Rectum (tissue), 1 donor: ENCODE data around the genes ZNF418, ZNF274, ZSCAN22, ZNF446, ZBTB45, CHMP2A and UBE2M.

DNA sequence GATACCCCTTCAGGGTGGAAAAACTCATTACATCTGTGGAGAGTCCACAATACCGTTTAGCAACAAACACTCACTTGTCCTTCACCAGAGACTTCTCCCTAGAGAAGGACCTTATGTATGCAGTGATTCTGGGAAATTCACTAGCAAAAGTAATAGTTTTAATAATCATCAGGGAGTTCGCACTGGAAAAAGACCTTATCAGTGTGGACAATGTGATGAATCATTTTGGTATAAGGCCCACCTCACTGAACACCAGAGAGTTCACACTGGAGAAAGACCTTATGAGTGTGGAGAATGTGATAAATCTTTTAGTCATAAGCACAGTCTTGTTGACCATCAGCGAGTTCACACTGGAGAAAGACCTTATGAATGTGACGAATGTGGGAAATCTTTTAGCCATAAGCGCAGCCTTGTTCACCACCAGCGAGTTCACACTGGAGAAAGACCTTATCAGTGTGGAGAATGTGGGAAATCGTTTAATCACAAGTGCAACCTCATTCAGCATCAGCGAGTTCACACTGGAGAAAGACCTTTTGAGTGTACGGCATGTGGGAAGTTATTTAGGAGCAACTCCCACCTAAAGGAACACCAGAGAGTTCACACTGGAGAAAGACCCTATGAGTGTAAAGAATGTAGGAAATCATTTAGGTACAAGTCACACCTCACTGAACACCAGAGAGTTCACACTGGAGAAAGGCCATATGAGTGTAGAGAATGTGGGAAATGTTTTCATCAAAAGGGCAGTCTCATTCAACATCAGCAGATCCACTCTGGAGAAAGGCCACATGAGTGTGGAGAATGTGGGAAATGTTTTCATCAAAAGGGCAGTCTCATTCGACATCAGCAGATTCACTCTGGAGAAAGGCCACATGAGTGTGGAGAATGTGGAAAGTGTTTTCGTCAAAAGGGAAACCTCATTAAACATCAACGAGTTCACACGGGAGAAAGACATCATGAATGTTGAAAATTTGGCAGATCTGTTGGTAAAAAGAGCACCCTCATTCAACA is 7.4 kb downstream of the ZNF776 start:
- PRO-cap = no peak

DNA sequence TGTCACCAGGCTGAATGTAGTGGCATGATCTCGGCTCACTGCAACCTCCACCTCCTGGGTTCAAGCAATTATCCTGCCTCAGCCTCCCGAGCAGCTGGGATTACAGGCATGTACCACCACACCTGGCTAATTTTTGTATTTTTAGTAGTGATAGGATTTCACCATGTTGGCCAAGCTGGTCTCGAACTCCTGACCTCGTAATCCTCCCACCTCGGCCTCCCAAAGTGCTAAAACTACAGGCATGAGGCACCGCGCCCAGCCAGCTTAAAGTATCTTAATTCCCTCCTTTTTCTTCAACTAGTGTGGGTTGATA is 11.4 kb downstream of the ZNF814 start:
- PRO-cap = no peak

DNA sequence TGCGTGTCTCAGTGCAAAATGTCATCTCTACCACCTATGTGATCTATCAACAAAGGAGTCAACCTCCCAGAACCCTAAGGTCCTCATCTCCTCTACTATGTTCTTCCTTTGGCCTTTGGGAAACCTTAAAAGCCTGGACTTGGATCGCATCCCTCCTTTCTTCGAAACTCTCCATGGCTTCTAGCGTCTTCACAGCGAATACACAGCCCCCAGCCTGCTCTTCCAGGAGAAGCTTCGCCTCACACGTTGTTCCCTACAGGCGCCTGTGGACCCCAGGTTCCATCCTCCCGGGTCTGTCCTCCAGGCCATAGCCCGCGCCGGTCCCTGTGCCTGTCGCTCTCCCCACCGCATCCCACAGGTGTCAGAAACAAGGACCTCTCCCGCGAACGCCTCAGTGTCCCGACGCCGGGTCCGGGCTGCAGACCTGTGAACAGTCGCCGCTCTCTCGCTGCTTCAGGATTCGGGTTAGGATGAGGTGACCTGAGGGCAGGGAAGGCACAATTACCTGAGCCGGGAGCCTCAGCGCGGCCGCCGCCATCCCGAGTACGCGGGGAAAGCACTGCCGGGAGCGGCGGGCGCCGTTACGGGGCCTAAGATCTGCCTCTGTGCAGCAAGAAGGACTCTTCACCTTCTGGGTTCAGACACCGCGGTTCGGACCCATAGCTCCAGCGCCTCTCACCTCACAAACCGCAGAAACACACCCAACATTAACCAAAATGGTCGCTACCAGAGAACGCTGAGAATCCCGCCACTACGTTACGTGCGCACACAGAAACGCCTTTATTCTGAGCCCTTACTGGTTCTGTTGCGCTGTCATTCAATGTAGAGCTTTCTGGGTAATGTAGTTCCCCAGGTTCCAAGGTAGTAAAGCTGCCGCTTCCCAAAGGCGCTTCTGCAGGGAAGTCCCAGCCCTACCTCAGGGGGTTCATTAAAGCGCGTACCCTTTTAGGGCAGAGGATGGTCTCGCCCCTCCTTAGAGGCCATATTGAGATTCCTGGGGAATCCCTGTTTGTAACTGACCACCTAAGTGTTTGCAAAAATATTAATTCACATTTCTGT is at the start of gene ZNF418:
ZNF418 (minus strand) TSS at position 747 of the 1,059 bp plus-strand sequence.
- PRO-cap = no peak

- PRO-cap = bidirectional peak, plus-strand start at chr19:58009824, minus-strand start at chr19:58009735
Measured at GRCh38 chr19:58009261-58010493, 7.1 kb upstream of the ZNF606 start.

GRCh38 chr19:58037733-58038332 is 4.0 kb downstream of the ZSCAN1 start:
- PRO-cap = no peak

- PRO-cap = bidirectional peak, plus-strand start at chr19:58183069, minus-strand start at chr19:58182876; bidirectional peak, plus-strand start at chr19:58183424, minus-strand start at chr19:58183296
Measured at GRCh38 chr19:58182505-58183549, at the start of gene ZNF274. Gene ZNF274 (plus strand): TSS chr19:58183061.

DNA sequence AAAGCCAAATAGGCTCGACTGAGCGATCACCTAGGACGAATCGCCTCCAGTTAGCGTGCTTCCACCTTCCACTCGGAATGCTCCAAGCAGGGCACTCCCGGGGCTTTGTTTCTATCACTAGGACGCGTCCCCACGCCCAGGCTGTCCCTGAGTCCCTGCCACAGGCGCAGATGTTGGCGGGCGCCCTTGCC is 505 bp upstream of the ZNF544 start:
- PRO-cap = no peak

DNA sequence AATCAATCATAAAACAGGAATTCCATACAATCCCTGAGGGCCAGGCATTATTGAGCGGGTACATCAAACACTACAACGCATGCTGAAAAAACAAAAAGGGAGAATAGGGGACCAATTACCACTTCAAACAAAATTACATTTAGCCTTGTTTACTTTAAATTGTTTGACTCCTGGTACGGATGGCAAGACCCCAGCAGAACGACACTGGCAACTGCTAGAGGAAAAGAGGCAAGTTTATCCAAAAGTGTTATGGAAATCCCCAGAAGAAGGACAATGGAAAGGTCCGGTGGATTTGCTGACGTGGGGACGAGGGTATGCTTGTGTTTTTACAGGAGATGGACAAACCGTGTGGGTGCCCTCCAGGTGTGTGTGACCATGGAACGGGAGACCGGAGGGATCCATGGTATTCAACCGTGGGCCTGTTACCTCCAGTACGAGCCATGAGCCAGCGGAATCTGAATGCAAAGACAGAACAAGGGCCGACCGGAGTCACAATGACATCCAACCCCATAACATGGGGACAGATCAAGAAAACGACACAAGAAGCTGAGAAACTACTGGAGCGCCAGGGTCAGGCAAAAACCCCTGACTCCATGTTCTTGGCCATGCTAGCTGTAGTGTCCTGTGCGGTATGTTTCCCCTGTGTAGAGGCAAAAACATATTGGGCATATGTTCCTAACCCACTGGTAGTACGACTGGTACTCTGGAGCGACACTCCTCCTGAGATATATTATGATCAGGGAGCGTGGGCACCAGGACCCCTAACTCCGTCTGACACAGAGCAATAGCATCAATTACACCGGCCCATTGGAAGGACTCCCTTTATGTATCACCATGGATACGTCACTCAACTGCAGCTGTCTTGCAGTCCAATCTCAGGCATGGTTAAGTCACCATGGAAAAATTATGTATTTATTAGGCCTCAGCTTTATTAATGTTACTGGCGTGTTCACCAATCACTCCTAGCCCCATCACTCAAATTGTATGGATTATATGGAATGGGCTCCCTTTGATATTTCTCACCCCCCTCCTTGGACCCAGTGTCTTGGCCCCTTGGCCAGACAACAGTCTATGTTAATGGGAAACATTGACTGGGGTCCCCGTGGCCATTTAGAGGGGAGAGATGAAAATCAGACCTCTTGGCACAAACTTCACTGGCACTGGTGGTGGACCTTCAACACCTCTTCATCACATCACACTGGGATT is 7.1 kb downstream of the ERVK3-1 start:
- PRO-cap = no peak

DNA sequence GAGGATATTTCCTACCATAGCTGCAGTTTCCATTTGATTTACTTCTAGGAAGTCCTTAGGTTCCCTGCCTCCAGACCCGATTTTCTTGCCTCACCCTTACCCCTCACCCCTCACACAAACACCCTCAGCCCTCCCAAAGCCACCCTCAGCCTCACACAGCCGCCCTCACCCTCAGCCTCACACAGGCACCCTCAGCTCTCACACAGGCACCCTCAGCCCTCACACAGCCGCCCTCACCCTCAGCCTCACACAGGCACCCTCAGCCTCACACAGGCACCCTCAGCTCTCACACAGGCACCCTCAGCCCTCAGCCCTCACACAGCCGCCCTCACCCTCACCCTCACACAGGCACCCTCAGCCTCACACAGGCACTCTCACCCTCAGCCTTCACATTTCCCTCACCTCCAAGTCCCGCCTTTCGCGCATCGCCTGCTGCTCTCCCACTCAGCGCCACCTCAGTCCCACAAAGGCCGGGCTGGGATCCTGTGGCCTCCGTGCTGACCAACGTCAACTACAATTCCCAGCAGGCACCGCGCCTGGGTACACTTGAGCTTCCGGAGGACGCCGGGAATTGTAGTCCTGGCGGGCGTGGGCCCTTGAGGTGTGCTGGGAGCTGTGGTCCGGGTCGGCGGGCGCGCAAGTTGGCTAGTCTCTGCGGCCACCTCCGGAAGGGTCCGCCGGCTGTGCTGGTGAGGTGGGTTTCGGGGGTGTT is at the start of gene ZSCAN22:
ZSCAN22 (plus strand) TSS at position 574 of the 712 bp plus-strand sequence.
- PRO-cap = bidirectional peak, plus-strand start at position 604 of the sequence, minus-strand start at position 513 of the sequence

GRCh38 chr19:58409201-58409880 is 892 bp downstream of the ZNF584 start:
- PRO-cap = no peak

GRCh38 chr19:58440330-58440569 is 297 bp upstream of the ZNF132 start:
- PRO-cap = bidirectional peak, plus-strand start at chr19:58440445, minus-strand start at chr19:58440153

DNA sequence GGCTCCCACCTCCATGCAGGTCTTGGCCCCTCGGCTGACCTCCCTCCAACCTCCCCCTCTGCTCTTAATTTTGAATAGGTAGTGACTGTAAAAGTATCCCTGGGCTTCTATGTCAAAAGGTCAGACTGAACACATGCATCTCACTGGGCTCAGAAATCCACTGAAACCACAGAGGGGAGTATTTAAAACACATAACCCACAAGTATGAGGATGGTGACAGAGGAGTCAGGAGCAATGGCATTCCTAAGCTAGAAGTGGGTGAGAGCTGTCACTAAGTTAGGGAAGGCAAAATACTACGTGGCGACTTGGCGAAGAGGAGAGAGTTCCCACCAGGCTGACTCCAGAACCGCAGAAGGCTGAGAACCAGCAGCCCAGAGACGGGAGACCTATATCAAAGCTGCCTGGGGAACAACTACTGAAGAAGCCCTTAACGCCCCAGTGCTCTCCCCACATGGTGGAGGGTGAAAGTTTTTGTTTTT is 1.5 kb upstream of the ZNF446 start:
- PRO-cap = no peak

DNA sequence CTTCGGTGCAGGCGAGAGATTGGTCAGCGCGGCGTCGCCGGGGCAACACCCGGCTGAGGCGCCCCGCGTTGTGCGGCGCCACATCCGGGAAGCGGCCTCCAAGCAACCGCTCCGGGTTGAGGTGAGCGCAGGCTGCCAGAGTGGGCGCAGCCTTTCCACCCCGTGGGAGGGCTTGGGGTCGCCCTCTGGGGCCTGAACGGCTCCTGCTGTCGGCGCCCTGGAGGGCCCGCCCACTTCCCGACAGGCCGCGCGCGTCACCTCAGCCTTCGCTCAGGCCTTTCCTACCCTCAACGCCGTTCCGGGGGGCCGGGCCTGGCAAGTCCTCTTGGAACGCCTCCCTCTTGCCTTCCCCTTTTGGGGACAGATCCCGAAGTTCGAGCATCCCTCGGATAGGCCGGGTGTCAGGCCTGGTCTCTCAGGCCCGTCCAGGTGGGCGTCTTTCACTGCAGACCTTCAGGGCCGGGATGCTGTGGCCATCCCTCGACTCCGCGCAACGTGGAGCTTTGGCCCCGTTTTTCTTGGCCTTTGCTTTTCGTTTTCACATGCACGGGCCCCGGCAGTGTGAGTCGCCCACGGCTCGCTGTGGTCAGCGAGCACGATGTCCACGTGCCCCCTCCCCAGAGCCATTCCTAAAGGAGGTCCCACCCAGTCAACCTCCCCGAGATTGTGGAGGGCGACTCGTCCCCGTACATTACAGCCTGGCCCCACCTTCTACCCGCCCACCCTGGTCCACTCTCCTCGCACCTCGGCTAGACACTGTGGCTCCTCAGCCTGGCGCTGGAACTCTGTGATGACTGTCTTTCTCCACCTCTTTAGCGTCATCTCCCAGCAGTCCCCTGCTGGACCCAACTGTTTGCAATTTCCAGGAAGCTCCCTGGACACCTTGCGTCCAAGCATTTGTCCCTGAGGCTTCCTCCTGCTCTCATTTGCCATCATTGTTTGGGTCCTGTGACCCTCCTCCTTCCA is at the start of gene ZNF446:
ZNF446 (plus strand) TSS at position 277 of the 966 bp plus-strand sequence.
- PRO-cap = bidirectional peak, plus-strand start at position 262 of the sequence, minus-strand start outside the sequence; bidirectional peak, plus-strand start at position 852 of the sequence, minus-strand start at position 758 of the sequence

GRCh38 chr19:58477042-58477311 is 825 bp downstream of the ZNF446 start:
- PRO-cap = no peak

DNA sequence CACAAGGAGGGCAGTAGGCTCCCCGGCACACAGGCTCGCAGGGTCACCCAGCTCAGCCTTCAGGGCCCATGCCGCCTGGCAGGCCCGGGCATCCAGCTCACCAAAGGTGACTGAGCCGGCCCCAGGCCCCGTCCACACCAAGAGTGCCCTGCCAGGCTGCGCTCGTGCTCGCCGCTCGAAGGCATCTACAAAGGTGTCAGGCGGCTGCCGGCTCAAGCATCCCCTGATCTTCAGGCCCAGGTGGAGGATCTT is 447 bp downstream of the SLC27A5 start:
- PRO-cap = unidirectional peak, plus-strand start at position 194 of the sequence

GRCh38 chr19:58515627-58516107 is 3.9 kb upstream of the SLC27A5 start:
- PRO-cap = no peak

DNA sequence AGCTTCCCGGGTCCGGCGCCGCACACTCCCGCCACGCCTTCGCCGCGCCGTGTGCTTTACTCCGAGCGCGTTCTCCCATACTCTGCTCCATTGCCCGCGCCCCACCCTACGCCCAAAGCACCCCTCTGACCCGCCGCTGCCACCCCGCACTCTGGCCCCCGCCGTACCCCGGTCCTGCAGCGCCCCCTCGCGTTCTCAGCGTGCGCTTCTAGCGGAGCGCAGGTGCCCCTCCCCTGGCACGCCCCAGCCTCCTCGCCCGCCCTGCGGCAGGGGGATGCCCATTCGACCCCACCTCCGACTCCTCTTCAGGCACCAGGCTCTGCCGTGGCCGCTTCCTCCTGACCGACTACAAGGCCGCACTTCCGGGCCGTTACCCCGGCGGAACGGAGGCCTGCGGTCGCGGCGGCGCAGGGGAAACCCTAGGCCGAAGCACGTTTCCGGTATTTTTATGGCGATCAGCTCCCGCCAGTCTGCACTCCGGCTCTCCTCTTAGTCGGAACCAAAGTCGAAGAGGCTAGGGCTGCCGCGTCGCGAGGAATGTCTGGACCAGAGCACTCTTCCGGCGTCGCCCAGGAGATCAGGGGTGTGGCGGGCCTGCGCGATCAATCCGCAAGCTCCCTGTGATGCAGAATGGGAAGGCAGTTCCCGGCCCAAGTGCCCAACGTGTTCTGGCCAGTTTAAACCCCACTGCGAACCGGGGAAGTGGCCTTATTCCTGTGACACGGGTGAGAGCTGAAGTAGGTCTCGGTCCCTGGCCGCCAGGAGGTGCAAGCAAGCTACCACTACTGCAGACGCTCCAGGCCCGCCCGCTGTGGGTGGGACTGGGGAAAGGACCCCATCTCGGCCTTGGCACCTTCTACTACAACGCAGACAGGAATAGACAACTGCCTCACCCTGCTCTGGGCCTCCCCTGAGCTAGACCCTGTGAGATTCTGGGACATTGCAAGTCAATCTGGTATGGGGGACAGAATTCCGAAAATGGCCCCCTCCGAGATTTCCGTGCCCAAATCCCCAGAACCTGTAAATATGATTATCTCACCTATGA is at the start of gene ZBTB45:
ZBTB45 (minus strand) TSS at position 361 of the 1,045 bp plus-strand sequence.
- PRO-cap = bidirectional peak, plus-strand start at position 572 of the sequence, minus-strand start at position 348 of the sequence

DNA sequence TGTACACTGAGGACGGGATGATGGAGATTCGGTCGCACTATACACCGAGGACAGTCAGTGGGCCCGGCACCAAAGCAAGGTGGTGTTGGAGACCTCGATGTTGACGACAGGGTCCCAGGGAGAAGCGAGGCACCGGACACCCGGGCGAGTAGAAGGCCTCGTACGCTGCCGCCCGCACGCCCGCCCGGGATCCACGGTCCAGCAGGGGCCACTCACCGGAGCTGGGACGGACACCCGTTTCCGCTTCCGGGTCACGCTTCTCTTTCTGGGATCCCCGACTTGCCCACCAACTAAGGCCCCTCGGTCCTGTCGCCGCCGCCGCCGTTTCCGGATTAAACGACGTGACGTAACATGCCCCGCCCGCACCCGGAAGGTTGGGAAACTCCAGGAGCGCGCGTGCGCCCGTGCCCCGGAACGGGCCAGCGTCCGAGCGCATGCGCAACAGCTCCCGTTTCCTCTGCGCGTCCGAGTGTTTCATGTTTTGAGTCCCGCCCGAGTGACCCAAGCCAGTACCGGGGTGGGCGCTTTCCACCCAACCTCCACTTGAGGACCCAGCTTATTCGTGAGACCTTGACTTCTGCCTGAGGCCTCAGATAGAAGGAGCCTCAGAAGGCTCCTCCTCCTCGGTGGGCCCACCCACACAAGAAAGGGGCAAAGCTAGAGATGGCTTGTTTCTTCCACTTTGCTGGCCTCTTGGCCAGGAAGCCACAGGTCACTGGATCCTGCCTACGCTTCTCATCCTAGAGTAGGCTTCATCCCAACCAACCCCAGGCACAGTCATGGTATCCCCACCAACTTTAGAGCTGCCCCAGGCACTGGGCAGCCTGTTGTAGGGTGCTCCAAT is at the start of gene CHMP2A:
CHMP2A (minus strand) TSS at position 334 of the 844 bp plus-strand sequence.
- PRO-cap = bidirectional peak, plus-strand start at position 441 of the sequence, minus-strand start at position 334 of the sequence

DNA sequence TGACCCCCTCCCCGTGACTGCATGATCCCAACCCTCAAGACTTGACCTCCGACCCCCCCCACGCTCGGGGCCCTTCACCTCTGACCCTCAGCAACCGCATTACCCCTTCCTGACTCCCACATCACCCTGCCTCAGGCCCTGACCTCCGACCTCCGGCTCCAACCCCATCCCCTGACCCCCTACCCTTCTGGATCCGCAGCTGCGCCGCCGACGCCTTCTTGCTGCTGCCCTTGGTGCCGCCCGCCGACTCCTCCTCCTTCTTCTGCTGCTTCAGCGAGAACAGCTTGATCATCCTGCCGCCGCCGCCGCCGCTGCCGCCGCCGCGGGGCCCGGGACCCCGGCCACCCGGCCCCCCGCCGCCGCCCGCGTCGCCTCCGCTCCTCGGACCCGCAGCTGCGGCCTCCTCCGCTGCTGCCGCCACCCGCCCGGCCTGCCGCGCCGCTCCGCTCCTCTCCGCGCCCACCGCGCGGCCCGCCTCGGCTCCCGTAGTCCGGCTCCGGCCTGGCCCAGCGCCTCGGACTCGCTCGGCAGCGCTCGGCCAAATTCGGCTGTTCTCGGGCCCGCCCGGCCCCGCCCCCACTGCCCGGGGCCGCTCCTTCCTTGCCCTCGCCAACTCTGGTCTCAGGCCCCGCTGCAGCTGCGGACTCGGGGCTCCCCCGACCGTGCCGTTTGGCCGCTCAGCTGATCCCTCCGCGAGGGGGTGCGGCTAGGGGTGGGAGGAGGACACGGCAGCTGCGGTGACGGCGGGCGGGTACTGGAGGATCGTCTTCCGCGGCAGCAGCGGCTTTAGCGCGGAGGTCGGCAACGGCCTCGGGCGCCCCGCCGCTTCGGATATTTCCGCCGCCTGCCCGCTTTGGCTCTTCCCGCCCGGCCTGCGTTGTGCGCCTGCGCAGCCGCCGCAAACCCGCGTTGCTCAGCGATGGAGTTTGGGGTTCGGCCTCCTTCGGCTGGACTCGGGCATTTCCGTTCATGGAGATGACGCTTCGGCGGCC is at the start of gene UBE2M:
UBE2M (minus strand) TSS at position 522 of the 992 bp plus-strand sequence.
- PRO-cap = bidirectional peak, plus-strand start at position 287 of the sequence, minus-strand start at position 264 of the sequence; bidirectional peak, plus-strand start at position 606 of the sequence, minus-strand start at position 487 of the sequence; bidirectional peak, plus-strand start outside the sequence, minus-strand start at position 874 of the sequence

DNA sequence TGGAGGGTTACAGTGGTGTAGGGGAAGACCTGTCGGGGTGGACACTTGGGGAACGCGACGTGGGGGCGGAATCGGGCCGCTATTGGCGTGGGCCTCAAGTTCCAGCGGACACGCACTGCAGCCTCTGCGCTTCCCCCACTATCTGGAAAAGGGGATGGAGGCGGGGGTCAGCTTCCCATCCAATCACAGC is 939 bp upstream of the UBE2M start:
- PRO-cap = bidirectional peak, plus-strand start outside the sequence, minus-strand start at position 117 of the sequence